HT1080 (cell line): ENCODE results near the gene ZBED4.

RAMPAGE:
- cytosol, long total RNA = no peak
- long total RNA = no peak
- nucleus, long total RNA = no peak
These were observed 343.3 kb downstream of the TBC1D22A start for GRCh38 chr22:47105508-47106322.

DNA sequence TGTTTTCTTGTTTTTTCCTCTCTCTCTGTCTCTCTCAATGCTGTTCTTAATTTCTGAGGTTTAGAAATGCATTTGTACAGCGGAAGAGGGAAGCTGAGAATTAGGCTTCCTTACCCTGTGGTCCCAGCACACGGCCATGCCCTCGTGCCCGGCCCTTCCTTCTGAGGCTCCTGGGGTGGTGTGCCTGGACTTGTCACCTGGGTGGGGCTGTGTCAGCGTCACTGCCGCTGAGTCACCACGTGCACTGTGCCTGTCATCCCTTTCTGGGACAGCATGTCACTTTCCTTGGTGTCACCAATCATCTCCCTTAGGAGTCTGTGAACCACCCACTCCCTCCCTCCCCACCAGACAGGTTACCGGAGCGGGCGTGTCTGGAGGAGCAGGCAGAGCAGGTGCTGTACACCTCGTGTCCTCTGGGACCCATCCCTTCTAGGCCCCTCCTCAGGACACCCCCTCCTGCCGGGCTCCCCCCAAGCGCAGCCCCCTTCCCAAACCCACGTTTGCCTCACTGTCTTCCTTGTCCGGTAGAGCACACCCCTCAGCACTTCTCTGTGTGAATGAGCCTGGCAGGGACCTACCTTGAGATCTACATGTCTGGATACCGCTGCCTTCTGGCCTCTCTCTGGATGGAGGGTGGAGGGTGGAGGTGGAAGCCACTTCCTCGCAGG is 367.5 kb downstream of the TBC1D22A start:
RAMPAGE:
- cytosol, long total RNA = no peak
- long total RNA = no peak
- nucleus, long total RNA = no peak

RAMPAGE:
- cytosol, long total RNA = no peak
- long total RNA = no peak
- nucleus, long total RNA = no peak
These were observed 373.9 kb downstream of the TBC1D22A start for GRCh38 chr22:47136344-47136787.

GRCh38 chr22:47159102-47159902 is 396.9 kb downstream of the TBC1D22A start:
RAMPAGE:
- cytosol, long total RNA = no peak
- long total RNA = no peak
- nucleus, long total RNA = no peak

GRCh38 chr22:47282366-47282752 is 519.9 kb downstream of the TBC1D22A start:
RAMPAGE:
- cytosol, long total RNA = no peak
- long total RNA = no peak
- nucleus, long total RNA = no peak

GRCh38 chr22:48098673-48099428 is 390.5 kb upstream of the TAFA5 start:
RAMPAGE:
- cytosol, long total RNA = no peak
- long total RNA = no peak
- nucleus, long total RNA = no peak

DNA sequence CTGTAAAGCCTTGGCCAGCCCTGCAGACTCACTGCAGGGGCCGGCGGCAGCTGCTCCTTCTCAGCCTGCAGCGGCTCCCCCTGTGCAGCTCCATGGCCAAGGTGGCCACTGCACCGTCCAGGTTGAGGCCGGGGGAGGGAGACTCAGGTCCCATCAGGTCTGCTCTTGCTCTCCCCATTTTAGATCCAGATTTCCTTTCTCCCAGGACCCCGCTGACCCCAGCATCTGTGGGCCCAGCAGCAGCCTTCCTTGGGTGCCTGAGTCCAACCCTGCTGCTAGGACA is 122.7 kb upstream of the TAFA5 start:
RAMPAGE:
- cytosol, long total RNA = no peak
- long total RNA = no peak
- nucleus, long total RNA = no peak

RAMPAGE:
- cytosol, long total RNA = no peak
- long total RNA = no peak
- nucleus, long total RNA = no peak
These were observed 47.6 kb downstream of the TAFA5 start for GRCh38 chr22:48536651-48537728.

DNA sequence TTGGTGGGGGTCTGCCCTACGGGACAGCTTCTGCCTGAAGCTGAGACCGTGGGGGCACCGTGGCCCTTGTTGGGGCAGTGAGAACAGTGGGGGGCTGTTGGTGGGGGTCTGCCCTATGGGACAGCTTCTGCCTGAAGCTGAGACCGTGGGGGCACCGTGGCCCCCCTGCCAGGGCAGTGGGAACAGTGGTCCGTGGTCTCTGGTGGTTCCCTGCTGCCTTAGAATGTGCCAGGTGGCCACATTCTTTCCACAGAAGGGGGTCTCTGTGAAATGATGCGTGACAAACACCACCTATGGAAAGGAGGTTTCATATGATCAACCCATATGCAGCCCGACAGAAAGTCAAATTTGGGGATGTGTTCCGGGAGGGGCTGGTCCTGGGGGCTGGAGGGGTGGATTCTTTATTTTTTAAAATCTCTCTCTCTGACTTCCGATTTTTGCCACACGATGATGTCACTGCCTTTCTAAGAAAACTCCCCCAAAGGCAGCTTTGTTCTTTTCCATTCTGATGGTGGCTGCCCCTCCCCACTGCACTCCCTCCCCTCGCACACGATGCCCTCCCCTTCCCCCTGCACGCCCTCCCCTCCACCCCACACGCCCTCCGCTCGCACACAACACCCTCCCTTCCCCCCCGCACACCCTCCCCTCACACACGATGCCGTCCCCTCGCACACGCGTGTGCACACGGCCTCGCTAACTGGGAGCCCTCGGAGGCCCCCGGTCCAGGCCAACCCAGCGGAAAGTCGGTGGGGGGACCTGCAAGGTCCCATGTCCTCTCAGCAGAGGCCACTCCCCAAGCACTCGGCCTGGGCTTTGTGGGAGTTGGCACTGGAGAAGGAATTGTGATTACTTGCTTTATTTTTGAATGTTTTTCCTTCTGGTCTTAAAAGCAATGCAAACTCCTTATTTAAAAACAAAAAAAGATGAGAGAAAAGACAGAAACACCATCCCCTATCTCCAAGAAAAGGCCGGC is 151.9 kb downstream of the TAFA5 start:
RAMPAGE:
- cytosol, long total RNA = no peak
- long total RNA = no peak
- nucleus, long total RNA = no peak

GRCh38 chr22:49051933-49052784 is 562.8 kb downstream of the TAFA5 start:
RAMPAGE:
- cytosol, long total RNA = no peak
- long total RNA = no peak
- nucleus, long total RNA = no peak

DNA sequence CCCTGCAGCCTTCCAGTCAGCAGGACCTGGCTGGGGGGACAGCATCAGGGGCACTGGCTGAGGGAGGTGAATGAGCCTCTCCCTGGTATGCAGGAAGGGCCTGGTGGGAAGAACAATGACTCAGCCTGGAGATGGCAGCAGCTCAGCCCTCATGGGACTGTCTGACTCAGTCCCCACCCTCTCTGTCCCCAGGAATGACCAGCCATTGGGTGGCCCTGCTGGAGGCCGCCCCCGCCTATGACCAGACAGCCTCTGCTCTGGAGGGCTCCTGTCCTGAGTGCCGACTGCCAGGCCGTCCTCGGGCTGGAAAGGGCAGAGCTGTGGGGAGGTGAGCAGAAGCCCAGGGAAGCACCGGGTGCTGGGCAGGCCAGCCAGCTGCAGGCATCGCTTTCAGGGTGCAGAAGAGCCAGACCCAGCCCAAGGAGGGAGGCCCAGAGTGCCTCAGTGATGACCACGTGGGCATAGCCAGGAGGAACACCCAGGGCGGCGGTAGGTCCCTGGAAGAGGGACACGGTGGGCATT is 454.9 kb downstream of the BRD1 start:
RAMPAGE:
- cytosol, long total RNA = no peak
- long total RNA = start-site peak on the plus strand centred at position 259 of the sequence, 32 bp wide, 33 reads
- nucleus, long total RNA = no peak

RAMPAGE:
- cytosol, long total RNA = no peak
- long total RNA = no peak
- nucleus, long total RNA = no peak
These were observed 377.5 kb downstream of the BRD1 start for GRCh38 chr22:49450167-49450644.

DNA sequence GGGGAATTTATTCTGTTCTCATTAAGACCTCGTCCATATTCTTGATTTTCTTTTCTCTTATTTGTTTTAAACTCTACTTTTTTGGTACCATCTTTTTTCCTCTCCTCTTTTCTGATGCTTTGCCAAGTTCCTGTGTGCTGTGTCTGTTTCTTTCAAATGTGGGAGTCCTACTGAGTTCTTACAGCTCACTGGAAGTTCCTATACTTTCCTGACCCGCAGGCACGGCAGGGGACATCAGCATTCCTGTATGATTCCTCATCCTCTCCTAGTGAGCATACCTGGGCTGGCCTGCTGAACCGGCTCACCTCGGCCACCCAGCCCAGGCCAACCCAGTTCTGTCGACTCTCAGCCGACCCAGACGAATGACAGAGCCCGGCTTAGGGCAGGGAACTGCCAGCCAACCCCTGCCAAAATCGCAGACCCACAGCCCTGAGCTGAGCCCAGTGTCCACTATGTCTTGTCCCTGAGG is 339.8 kb downstream of the BRD1 start:
RAMPAGE:
- cytosol, long total RNA = no peak
- long total RNA = no peak
- nucleus, long total RNA = no peak

RAMPAGE:
- cytosol, long total RNA = no peak
- long total RNA = no peak
- nucleus, long total RNA = no peak
These were observed 286.4 kb downstream of the BRD1 start for GRCh38 chr22:49541203-49541741.

DNA sequence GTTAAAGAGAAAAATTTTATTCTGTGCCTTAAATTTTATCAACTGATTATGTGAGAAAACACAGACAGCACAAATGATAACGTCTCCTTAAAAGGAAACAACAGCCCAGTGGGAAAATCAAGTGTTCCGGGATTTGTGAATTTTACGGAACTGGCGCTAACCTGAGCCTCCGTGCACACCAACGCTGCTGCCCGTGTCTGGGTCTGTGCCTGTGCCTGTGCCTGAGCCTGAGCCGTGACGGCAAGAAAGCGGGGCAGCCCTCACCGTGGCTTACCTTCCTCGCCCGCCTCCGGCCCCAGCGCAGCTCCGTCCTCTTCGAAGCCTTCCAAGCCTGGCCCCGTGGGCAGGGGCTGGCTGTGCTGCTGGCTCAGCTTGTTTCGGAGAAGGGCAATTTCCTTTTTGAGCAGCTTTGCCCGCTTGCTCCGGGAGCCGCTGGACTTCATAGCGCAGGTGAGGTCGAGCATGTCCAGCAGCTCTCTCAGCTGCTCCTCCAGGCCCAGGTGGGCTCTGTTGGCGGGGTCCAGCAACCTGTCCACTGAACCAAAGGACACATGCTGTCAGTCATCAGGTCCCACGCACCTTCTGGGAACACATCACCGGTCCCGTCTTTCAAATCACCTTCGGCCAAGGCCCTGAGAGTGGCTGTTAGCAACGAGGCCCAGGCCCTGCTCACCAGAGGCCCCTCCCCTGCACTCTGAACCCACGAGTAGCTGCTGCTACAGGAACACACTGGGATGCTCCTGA is 33.7 kb downstream of the BRD1 start:
RAMPAGE:
- cytosol, long total RNA = no peak
- long total RNA = no peak
- nucleus, long total RNA = no peak

RAMPAGE:
- cytosol, long total RNA = no peak
- long total RNA = no peak
- nucleus, long total RNA = no peak
These were observed 12.0 kb downstream of the BRD1 start for GRCh38 chr22:49815572-49816101.

GRCh38 chr22:49853741-49854857 is at the start of gene ZBED4:
Gene ZBED4 (plus strand): TSS chr22:49853844.
RAMPAGE:
- cytosol, long total RNA = no peak
- long total RNA = no peak
- nucleus, long total RNA = no peak

RAMPAGE:
- cytosol, long total RNA = no peak
- long total RNA = no peak
- nucleus, long total RNA = no peak
These were observed 29.7 kb downstream of the ZBED4 start for GRCh38 chr22:49883244-49883940.

DNA sequence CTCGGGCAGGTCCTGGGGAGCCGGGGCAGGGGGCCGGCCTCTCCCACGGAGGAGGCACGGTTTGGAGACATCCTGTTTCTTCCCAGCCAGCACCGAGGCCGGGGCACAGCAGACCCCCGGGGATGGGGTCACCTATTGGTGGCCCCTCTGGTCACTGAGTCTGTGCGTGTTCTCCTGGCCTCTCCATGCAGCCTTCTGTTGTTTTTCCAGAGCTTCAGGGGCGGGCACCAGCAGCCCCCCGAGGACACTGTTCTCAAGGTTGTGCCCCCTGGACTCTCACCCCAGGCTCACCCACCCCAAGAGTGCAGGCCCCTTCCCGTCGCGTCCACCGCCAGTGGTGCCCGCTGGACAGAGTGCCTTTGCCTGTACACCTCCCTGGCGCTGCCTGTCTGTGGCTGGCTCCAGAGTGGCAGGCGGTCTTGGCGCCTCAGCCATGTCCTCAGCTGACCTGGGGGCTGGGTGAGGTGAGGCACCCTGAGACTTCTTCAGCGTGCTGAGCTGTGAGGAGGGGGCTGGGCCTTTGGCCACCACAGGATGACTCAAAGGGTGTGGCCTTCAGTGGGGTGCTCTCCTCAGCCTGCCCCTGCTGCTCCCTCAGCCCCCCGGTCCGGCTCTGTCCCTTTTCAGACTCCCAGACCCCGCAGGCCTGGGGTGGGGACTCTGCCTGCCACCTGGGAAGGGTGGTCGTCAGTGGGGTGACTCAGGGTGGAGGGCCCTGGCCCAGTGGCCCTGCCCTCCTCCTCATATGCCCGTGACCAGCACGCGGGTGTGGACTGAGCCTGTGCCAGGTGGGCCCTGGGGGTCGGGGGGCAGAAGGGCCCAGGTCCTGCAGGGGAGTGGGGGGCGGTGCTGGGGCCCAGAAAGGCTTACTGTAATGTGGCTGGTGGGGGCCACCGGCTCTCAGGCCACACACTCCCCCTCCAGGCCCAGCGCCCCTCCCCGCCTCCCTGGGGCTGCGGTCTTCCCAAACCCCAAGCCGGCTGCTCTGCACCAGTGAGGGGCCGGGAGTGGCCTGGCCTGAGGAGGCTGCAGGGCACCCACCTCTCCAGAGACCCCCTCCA is 15.7 kb downstream of the CRELD2 start:
RAMPAGE:
- cytosol, long total RNA = no peak
- long total RNA = no peak
- nucleus, long total RNA = no peak

DNA sequence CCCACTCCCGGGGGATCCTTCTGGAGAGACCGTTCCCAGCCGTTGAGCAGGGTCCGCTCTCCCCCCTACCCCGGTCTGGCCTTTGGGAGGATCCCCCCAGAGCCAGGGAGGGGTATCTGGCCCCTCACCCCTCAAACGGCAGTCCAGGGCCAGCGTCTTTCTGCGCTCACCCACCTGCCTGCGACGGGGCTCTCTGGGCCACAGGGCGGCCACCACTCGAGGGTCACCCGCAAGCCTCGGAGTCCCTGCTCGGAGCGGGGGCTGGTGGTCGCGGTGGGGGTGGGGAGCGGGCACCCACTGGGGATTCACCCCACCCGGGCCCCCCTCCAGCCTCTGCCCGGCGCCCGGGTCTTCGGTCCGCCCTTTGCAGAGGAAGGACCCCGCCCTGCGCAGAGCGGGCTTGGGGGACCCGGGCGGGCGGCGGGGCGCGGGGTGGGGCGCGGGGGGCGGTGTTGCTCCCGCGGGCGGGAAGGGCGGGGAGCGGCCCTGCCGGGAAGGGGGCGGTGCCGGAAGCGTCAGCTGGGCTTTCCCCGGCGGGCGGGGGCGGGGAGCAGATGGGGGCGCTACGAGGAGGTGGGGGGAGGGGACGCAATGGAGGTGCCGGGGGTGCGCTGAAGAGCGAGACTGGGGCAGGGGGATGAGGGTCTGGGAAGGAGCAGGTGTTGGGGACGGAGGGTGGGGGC is 16.6 kb downstream of the CRELD2 start:
RAMPAGE:
- cytosol, long total RNA = no peak
- long total RNA = no peak
- nucleus, long total RNA = no peak